Left lobe of liver (tissue), 1 donor: ENCODE measurements around the genes RNF149 and IL1R2.

GRCh38 chr2:100247611-100248113 is 74.6 kb downstream of the LONRF2 start:
- PRO-cap: no peak

DNA sequence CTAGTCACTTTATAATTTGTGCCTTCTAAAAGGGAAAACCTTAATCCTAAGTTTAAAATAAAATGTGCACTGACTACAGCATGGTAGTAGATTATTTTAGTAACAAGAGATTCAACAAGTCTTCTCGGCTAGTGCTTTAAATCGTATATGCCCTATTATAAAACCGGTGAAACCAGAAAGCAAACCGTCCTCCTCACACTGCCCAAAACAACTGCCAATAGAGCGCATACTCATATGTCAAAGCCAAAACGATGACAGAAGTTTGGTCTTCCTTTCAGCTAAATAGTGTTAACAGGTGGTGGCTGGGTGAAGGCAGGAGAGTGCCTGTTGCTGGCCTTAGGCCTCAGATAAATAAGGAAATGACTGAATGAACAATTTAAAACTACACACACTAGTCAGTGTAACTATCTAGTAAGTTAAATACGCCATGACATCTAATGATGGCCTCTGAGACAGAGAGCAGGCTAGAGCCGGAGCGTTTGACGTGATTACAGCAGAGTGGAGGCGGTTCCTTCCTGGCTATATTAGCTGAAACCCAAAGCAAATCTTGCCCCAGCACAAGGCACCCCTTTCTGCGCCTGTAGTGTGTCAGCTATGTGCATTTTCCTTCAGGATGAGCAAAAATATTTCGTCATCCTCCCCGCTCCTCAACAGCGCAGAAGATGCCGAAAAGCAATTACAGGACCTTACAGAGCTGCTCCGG is 1.7 kb downstream of the LONRF2 start:
- PRO-cap: no peak

DNA sequence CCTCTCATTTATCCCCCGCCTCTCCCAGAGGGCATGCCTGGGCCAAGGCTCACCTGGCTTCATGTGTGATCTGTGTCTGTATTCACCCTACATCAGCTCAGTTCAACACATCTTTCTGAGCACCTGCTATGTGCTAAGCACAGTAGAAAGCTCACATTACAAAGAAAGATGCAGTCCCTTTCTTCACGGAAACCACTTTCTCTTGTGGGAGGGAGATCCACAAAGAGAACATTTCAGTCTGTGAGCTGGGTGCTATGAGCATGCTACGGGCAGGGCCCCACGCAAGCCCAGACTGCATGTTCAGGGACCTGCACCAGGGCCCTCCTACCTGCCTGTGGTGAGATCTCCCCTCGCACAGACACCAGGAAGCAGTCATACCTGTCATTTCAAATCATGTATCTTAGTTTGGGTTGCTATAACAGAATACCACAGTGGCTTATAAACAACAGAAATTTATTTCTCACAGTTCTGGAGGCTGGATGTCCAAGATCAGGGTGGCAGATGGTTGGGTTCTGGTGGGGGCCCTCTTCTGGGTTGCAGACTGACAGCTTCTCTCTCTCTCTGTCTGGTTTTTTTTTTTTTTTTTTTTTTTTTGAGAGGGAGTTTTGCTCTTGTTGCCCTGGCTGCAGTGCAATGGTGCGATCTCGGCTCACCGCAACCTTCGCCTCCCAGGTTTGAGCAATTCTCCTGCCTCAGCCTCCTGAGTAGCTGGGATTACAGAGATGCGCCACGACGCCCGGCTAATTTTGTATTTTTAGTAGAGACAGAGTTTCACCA is 90.9 kb downstream of the PDCL3 start:
- PRO-cap: no peak

DNA sequence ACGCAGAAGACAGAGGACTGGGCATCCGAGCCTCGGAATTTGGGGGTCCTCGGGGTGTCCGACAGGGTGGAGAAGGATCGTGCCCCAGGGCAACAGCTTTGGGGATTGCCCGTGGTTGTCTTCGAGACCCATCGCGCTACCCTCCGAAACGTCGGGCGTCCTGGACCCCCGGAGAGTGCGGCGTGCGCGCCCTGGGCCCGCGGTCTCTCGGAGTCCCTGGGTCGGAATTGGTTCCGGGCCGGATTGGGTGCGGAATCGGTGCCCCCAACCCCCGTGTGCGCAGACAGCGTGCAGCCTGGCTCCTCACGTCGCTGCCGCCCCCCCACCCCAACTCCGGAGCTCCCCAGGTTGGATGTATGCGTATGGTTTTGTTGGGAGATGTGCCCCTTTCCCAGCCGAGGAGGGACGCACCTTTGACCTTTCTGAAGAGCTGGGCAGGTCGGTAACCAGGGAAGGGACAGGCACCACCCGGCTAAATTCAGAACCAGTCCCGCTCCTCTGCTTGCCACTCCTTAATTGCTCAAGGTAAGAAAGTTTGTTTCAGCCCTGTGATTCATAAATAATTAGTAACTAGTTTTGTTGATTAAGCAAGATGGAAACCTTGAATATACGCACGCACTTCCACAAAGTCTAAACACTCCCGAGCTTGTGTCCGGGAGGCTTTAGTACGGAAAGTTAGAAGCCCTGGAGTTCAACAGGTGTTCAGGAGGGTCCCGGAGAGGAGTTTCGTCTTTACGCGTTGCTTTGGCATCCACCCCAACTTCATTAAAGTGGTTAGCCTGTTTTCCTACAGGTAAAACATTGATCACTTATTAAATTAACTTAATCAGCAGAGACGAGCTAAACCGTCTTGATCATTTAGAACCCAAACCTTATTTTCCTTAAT is 979 bp downstream of the NPAS2 start:
- PRO-cap: unidirectional peak, minus-strand start at position 514 of the sequence

DNA sequence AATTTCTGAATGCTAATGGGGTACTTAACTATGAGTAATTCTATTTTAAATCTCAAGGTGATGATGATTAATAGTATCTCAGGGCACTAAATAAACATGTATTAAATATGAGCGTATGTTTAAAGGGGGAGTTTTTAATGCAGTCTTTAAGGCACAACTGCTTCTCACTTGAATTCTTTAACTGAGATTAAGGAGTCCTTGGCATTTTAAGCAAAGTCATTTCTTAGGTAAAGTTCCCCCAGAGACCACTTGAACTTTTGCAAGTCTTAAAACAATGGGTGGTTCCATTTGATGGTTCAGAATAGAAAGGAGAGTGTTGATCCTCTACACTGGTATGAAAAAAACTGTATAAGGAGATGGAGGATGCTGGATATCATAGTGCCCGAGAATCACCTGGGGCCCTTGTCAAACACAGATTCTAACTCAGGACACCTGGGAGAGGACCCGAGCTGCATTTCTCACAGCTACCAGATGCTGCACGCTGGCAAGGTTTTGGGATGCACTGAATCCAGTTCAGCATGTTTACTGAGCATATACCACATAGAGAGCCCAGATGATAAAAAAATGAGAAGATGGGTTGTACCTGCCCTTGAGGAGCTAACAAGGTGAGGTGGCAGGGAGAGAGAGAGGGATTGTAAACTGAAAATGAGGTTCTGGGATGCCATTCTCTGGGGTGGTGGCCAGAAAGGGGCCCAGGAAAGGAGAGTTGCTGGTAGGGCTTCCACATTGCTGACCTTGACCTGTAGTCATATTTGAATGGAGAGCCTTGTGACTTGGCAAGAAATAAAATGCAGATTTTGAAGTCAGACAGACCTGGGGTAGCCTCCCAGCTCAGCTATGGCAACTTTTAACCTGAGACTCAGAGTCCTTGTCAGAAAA is 3.4 kb downstream of the NPAS2 start:
- PRO-cap: no peak

DNA sequence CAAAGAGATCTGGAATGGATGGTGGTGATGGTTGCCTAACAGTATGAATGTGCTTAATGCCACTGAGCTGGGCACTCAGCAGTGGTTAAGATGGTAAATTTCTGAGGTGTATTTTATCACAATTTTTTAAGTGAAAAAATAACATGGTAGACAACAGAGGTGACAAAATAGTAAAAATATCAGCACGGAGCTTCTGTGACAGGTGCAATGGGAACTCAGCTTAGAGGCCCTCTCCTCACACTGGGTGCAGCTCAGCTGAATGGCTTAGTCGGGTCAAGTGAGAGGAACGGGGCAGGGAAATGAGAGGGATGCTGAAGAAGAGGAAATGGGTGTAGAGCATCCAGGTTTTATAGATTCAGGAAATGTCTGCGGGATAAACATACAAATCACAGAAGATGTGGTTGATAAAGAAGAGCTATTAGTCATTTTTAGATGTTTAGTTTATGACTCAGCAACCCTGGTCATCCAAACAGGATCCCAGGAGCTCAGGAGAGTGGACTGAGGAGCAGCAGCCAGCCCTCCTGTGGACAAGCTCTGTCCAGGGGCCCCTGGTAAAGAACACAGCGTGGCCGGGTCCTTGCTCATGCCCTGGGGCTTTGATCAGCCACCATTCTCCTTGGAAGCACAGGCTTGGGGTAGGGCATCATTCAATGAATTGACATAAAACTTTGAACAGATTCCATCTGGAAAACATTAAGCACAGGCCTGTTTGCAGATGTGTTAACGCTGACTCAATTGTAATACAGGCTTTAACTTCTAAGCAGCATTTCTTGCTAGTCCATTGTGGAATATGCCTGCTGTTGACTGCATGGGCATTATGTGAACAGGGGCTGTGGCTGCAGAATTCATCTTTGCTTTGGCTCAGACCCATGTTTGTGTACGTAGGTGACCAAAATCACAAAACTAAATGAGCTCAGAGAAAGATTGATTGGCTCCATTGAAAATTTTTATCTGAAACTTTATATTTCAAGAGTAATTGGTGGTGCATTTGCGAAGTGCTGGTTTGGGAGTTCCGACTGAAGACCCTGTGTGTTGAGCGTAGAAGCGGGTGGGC is 83.0 kb downstream of the NPAS2 start:
- PRO-cap: no peak

DNA sequence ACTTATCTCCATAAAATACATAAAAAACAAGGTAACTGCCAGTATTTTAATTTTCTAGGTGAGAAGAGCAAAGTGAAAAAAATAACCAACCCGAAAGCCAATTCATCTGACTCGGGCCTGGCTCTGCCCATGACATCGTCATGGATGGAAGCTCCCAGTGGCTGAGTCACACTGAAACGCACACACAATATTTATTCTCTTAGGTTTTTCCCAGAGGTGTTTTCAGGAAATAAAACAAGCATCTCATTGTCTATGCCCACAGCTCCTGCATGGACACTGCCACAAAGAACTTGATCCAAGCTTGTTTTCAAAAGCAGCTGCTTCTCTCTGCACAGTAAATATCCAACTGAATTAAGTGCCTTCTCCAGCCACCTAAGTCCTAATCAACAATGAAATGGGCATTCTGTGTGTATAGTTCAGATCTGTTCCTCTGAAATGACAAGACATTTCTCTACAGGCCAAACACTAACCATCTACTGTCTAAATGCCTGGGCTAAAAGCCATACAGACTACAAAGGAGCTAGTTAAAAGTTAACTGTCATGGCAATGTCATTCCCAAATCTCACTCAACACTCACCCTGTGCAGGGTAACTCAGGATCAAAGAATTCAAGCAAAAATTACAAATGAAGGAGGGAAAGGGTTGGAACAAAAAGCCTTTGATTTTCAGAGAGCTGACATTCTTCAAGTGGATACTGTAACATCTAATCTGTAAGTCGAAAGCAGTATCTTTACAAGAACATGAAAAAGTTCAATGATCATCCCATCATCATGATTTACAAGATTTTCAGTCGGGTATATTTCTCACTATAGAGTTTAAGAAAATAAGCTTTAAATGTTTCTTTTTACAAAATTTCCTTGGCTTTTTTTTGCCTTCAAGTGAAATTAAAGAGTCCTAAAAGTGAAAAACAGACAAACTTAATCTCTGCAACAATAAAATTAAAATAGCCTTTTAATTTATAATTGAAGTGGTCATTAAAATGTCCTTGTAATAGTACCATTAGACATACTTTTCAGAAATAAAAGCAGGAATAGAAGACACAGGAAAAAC is 63.1 kb downstream of the RPL31 start:
- PRO-cap: no peak

GRCh38 chr2:101109461-101110251 is 41.5 kb downstream of the TBC1D8 start:
- PRO-cap: no peak

GRCh38 chr2:101112385-101113229 is 38.6 kb downstream of the TBC1D8 start:
- PRO-cap: no peak

- PRO-cap: no peak
Observed at GRCh38 chr2:101150466-101151328, 485 bp downstream of the TBC1D8 start.

DNA sequence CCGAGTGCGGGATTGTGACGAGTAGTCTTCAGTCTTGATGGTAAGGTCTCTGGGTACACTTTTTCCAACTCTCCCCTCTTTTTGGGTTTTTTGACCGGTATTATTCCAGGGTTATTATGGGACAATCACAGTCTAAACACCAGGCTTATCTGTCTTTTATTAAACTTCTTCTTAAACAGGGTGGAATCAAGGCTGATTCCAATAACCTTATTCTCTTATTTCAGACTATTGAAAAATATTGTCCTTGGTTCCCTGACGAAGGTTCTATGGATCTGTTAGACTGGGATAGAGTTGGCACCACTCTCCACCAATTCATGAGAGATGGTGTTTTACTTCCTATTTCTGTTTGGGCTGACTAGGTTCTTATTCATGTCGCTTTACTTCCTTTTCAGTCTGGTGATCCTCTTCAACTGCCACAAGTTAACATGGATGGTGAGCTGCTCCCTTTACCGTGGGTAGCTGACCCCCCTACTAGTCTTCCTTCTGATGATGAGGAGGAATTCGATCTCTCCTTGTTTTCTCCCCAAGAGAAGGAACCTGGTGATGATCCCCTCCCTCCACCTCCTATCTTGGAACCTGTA is 13.8 kb upstream of the CNOT11 start:
- PRO-cap: no peak

GRCh38 chr2:101308068-101308912 is at the start of gene RNF149:
Gene RNF149, minus strand, starts transcription at chr2:101308701.
- PRO-cap: bidirectional peak, plus-strand start at chr2:101308839, minus-strand start at chr2:101308690

DNA sequence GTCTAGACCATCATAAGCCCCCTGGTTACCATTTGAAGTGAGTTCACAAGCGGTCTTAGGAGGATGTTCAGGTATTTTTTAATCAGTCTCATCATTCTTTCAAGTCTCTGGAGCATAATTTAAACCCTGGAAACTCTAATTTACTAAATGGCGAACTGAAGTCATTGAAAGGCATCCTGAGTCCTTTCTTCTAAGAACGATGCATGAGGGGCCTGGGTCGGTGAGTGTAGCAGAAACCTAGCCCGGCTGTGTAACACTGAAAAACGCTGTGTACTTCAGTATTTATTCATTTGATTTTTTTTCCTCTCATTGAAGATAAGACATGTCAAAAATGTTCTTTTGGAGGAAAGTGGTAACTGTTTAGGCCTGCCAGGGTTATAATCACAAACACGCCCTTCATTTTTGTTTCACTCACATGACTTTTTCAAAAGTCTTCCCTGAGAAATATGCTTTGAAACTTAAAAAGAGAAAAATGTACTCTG is 1.8 kb downstream of the RFX8 start:
- PRO-cap: no peak

DNA sequence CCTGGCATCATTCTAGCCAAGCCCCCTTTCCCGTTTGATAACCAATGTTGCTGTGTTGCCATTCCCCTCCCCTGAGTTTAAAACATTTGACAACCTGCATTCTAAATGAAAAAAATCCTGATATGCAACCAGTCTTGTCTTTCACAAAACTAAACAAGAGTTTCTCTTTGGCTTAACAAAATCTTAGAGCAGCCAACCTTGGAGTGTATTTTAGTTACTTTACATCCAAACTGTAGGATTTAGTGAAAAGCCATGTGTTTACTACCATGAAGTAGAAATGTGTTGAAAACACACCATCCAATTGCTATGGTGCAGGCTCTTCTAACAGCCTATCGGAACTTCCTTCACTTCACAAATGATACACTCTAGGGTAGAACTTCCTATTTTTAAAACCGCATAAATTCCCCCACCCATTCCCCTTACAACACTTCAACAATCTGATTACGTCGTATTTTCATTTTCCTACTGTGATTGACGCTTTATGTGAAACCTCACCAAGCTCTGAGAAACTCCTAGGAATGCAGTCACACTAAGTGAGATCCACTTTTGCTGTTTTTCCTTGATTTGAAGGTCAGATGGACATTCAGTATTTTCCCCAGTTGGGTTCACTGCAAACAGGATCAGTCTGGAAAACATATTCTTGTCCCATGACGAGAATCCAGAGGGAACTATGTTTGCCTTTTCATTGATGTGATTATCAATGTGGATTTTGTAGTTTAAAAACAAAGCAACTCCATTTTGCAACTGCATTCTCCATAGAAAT is 74.4 kb upstream of the MAP4K4 start:
- PRO-cap: no peak

DNA sequence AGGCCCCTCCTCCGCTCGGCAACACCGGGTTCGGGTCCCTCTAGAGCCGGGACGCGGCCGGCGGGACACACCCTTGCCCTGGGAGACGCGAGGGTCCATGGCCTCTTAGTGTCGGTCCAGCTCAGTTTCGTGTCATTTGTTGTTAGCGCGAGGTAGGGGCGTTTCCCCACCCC is 500 bp upstream of the MAP4K4 start:
- PRO-cap: bidirectional peak, plus-strand start outside the sequence, minus-strand start at position 129 of the sequence

- PRO-cap: no peak
Observed at GRCh38 chr2:101869560-101869931, 122.2 kb upstream of the IL1R2 start.

DNA sequence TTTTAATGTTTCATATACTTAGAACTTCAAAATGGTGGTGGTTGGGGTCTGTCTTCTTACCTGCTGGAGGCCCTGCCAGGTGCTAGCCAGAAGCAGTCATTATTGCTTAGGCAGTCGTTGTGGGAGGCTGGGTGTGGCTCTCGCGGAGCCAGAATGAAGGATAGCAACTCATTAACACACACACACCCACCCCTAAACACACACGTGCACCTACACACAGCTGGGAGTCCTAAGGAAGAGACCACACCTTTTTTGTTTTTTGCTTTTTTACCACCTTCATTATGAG is 4.4 kb upstream of the IL1R2 start:
- PRO-cap: no peak

DNA sequence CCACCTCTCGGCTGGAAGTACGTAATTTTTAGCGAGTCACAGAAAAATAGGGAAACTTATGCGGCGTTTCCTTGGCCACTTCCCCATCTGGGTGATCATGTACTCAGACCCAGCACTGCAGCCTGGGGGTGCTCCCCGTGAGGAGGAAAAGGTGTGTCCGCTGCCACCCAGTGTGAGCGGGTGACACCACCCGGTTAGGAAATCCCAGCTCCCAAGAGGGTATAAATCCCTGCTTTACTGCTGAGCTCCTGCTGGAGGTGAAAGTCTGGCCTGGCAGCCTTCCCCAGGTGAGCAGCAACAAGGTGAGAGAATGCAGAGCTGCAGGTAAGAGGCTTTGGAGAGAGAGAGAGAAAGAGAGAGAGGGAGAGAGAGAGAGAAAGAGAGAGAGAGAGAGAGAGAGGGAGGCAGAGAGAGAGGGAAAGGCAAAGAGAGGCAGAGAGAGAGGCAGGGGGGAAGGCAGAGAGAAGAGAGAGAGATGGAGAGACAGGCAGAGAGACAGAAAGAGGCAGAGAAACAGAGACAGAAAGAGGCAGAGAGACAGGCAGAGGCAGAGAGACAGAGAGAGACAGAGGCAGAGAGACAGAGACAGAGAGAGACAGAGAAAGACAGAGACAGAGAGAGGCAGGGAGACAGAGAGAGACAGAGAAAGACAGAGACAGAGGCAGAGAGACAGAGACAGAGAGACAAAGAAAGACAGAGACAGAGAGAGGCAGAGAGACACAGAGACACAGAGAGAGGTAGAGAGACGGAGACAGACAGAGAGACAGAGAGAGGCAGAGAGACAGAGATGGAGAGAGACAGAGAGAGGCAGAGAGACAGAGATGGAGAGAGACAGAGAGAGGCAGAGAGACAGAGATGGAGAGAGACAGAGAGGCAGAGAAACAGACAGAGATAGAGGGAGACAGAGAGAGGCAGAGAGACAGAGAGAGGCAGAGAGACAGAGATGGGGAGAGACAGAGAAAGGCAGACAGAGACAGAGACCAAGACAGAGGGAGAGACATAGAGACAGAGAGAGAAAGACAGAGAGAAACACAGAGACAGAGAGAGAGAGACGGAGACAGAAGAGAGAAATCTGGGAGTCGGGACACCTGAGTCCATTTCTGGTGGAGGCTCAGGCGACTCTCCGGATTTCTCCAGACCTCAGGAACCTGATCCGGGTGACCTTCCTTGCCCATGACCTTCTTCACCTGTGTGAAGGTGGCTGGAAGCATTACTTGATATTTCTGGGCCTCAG is at the start of gene IL1R2:
TSS of gene IL1R2 (plus strand) at position 251 of the 1,234 bp plus-strand sequence.
- PRO-cap: no peak

DNA sequence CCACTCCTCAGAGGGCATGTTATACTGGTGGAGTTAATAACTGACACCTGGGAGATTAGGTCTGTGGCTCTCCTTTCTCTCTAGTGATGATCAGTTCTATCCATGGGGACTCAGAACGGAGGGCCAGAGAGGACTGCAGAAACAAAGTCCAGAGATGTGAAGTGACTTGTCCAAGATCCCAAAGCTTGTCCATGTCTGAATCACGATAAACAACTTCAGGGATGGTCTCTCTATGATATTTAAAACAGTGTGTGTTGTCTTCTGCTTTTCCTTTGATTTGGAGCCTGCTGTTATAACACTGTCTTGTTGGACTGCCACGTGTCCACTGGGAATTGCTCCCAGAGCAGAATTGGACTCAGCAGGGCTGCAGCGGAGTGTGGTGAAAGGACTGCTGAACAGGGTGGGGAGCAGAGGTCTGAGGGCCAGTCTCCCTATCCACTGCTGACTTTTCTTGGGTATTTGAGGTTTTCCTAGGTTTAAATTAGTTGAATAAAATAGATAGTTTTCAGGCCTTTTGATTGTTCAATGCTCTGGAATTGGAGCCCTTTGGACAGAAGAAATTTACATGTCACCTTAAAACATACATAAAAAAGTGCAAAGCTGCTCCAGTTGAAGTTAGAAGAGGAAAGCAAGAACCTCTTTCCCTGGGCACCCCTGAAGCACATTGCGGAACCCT is 68.3 kb downstream of the IL1R2 start:
- PRO-cap: bidirectional peak, plus-strand start at position 383 of the sequence, minus-strand start at position 279 of the sequence

GRCh38 chr2:102061122-102061849 is 69.5 kb downstream of the IL1R2 start:
- PRO-cap: no peak